Frontal cortex (tissue), 2 donors: ENCODE results near the genes ELOVL3, ACTR1A and SUFU.

DNA sequence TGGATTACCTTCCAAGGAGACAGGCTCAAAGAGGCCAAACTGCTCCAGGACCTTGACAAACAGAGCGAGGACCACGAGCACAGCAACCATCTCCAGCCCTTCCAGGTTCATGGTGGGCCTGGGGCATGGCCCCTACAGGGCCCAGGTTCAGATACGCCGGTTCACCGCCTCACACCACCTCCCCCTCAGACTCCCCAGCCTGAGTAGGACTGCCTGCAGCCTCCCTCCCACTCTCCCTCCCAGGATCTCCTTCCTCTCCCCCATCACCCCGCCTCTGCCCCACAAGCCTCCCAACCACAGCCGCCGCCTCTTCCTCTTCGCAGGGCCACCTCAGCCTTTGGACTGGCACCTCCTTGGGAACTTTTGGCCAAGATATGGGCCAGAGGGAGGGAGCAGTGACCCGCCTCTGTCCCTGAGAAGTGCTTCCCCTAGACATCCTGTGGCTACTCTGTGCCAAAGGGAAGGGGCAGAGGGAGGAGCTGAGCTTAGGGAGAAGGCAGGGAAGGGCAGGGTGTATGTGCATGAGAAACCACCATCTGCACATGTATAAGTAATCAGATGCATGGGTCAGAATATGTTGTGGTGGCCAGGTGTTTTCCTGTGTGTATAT lies 9.2 kb downstream of the KCNIP2 start:
- RAMPAGE, long total RNA: no peak

DNA sequence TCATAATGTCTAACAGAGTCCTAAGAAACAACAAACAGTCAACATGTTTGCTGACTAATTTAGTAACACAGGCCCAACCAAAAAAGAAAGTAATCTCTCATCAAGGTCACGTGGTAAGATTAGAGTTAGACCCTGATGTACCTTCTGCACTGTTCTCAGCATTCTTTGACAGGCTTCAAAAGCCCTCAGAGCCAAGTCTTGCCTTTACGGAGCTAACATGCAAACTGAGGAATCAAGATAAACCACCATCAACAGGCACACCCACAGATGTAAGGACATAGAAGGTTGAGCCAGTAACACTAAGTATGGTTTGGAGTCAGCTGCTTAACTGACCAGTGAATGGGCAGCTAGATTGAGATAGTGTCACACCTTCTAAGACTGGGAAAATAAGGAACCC lies 15.2 kb upstream of the KCNIP2 start:
- RAMPAGE, long total RNA: no peak

DNA sequence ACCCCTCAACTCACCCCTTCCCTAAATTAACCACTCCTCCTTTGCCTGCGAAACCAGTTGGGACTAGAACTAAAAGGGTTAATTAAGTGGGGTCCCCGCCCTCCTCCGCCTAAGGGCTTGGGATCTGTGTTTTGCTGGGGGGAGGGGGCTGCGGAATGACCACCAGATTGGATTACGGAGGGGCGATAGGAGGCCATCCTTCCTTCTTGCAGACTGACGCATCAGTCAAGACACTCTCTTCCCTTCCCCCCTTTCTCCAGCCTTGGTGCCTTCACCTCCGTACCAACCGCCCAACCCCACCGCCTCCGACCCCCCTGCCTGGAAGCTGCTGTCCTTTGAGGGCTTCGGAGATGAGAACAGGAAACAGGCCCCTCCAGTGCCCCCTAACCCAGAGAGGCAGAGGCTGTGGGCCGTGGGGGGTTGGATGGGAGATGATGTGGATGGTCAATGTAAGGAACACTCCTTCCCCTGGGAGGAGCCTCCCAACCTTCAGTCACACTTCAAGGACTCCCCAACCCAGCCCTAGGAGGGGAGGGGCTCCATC lies 909 bp upstream of the LDB1 start:
- RAMPAGE, long total RNA: no peak

GRCh38 chr10:102145853-102146394 lies 6.3 kb upstream of the NOLC1 start:
- RAMPAGE, long total RNA: no peak

GRCh38 chr10:102147108-102147497 lies 5.1 kb upstream of the NOLC1 start:
- RAMPAGE, long total RNA: no peak

- RAMPAGE, long total RNA: no peak
These were observed at the start of gene ELOVL3 for GRCh38 chr10:102225946-102226612. ELOVL3 (plus strand) TSS chr10:102226299.

GRCh38 chr10:102280469-102281301 lies 35.4 kb downstream of the GBF1 start:
- RAMPAGE, long total RNA: no peak

- RAMPAGE, long total RNA: no peak
These were observed 66.6 kb downstream of the GBF1 start for GRCh38 chr10:102311859-102312416.

DNA sequence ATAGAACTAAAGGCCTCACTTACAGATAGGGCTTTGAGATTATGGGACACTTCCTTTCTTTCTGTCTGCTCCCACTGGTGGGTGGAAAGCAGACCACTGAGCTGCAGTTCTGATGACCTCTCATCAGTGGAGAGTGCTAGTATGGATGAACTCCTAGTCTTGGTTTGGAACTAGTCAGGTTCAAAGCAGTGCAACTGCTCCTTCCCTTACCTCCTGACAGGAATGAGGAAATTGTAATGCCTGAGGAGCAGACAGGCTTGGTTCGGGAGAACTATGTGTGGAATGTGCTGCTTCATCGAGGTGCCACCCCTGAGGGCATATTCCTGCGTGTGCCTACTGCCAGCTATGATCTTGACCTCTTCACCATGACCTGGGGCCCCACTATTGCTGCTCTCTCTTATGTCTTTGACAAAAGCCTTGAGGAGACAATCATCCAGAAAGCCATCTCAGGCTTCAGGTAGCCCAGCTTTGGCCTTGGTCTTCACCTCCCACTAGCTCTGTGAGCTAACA lies 27.5 kb upstream of the NFKB2 start:
- RAMPAGE, long total RNA: no peak

GRCh38 chr10:102419940-102420486 lies 623 bp upstream of the FBXL15 start:
- RAMPAGE, long total RNA: no peak

- RAMPAGE, long total RNA: no peak
These were observed 2.2 kb upstream of the CUEDC2 start for GRCh38 chr10:102434517-102434995.

GRCh38 chr10:102436143-102437231 lies 4.1 kb upstream of the CUEDC2 start:
- RAMPAGE, long total RNA: no peak

DNA sequence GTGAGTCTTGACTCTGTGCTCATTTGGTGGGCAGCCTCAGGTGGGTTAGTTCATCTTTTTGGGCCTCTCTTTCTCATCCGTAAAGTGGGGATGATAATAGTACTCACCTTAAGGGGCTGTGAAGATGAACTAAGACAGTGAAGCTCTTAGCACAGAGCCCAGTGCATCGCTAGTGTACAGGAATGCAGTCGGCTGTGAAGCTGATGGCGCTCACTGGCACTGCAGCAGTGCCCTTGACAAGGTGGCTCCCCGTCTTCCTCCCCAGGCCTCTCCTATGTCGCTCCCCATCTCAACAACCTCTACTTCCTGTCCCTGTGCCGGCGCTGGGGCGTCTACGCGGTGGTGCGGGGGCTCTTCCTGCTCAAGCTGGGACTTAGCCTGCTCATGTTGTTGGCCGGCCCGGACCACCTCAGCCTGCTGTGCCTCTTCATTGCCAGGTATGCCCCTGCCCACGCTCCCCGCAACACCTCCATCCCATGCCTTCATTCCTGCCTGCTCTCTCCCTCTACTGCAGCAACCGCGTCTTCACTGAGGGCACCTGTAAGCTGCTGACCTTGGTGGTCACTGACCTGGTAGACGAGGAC lies 12.2 kb downstream of the MFSD13A start:
- RAMPAGE, long total RNA: no peak

DNA sequence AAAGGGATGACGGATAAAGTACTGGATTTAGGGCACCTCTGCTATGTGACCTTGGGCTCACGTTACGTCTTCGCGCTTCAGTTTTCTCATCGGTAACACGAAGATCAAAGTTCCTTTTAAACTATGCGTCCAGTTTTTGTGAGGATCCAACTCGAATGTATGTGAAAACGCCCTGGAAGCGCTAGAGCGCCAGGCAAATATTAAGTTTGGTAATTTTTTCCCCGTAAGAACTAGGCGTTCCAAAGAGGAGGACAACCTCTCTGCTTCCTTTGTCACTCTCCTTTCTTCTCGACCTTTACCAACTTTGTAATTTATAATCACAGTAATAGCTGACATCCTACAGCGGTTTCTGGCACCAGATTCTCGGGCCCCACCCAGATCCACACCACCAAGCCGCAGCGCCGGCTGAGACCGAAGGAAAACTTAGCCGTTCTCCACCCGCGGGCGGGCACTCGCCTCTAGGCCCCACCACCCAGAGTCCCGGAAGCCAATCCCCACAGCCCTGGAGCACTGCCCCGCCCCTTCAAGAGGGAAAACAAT lies 818 bp downstream of the ACTR1A start:
- RAMPAGE, long total RNA: no peak

GRCh38 chr10:102502171-102503207 lies at the start of gene ACTR1A:
ACTR1A (minus strand) TSS chr10:102502712.
- RAMPAGE, long total RNA: no peak

DNA sequence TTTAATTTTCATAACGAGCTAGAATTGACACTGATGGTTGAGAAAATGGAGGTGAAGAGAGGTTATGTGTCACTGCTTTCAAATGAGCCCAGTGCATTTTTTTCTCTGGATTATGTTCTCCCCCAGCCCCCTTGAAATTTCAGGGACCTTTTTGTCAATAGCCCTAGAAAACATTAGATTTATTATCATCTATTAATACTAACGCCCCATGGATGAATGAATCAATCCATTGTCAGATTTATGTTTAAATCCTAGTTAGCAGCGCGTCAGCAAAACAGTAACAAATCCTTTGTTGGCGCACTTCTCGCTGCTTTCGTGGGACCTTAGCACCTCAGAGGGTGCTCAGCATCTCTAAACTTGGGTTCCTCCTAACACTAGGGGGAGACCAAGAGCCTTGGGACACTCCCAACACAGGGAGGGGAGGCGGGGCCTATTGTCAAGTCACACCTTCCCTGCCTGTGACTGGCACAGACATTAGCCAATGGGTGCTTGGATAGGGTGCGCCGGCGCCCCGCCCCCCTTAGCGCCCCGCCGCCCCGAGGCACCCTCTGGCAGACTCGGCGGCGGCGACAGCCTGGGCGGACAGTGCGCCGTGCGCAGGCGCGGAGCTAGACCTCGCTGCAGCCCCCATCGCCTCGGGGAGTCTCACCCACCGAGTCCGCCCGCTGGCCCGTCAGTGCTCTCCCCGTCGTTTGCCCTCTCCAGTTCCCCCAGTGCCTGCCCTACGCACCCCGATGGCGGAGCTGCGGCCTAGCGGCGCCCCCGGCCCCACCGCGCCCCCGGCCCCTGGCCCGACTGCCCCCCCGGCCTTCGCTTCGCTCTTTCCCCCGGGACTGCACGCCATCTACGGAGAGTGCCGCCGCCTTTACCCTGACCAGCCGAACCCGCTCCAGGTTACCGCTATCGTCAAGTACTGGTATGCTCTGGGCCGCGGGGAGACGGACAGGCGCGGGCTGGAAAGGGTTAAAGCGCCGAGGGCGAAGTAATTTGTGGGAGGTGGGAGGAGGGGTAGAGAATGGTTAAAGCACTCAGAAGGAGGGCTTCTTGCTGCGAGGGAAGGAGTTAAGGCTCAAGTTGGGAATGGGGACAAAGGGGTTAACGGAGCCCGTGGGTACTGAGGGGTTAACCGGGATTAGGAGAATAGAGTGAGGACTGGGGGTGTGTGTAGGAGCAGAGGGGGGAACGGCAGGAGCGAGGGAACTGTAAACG lies at the start of gene SUFU:
Gene SUFU, plus strand, starts transcription at position 554 of the 1,209 bp plus-strand sequence.
- RAMPAGE, long total RNA: no peak

- RAMPAGE, long total RNA: no peak
These were observed 64.2 kb upstream of the TRIM8 start for GRCh38 chr10:102580101-102580507.

DNA sequence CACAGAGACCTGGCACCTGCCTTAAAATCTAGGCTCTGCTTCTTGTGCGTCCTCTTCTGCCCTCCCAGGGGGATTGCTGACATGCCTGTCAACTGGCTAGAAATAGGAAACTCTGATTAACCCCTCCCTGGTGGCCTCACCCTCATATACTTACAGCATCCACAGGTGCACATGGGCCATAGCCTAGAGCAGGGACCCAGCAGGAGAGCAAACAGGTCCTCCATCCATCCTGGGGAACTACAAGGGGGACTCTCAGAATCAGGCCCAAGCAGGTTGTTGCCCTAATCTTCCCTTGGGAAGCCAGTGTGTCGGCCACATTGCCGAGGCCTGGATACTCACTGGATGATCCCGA lies 3.4 kb downstream of the TRIM8 start:
- RAMPAGE, long total RNA: no peak

DNA sequence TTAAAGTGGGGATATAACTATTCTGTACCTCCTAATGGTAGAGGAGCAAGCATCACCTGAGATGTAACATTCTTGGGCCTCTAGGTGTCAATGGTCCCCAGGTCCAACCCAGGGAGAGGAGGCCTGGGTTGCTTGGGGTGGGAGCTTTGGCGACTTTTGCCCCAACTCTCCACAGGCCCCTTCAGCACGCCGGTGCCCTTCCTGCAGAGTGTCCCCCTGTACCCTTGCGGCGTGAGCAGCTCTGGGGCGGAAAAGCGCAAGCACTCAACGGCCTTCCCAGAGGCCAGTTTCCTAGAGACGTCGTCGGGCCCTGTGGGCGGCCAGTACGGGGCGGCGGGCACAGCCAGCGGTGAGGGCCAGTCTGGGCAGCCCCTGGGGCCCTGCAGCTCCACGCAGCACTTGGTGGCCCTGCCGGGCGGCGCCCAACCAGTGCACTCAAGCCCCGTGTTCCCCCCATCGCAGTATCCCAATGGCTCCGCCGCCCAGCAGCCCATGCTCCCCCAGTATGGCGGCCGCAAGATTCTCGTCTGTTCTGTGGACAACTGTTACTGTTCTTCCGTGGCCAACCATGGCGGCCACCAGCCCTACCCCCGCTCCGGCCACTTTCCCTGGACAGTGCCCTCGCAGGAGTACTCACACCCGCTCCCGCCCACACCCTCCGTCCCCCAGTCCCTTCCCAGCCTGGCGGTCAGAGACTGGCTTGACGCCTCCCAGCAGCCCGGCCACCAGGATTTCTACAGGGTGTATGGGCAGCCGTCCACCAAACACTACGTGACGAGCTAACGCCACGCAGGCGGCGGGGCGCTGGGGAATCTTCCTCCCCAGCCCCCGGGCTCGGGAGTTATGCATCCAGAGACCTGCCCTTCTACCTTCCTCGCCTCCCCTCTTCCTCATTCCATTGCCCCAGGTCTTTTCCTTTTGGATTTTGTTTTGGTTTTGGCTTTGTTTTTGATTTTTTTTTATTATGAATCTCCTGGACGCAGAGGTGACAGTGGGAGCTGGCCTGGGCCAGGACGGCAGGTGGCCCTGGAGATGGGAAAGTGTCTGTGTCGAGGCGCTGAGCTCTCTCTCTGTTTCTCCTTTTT lies 12.6 kb downstream of the TRIM8 start:
- RAMPAGE, long total RNA: no peak

- RAMPAGE, long total RNA: no peak
These were observed 17.0 kb downstream of the TRIM8 start for GRCh38 chr10:102661093-102661839.